ENCODE results near the genes DPAGT1 and ABCG4.

GRCh38 chr11:118953271-118953772 lies 2.8 kb upstream of the UPK2 start:
- RAMPAGE, long total RNA = no peak
- RRBS = no CpG with 5 or more reads among the region's 6 CpGs

DNA sequence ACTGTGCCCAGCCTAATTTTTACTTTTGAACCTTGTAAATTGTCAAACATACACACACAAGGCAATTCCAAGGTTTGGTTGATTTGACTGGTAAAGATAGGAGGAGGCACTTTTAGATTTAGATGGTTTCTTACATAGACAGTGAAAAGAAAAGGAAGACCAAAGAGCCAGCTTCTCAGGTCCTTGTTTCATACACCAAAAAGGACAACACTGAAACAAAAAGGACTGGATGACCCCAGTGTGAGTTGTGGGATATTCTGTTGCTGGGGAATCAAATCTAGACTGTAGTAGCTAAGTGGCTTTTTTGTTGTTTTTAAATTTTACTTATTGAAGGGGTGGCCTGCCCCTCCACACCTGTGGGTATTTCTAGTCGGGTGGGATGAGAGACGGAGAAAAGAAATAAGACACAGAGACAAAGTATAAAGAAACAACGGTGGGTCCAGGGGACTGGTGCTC lies 9.9 kb downstream of the CENATAC start:
- RAMPAGE, long total RNA = no peak
- RRBS = no CpG with 5 or more reads among the region's 3 CpGs

- RAMPAGE, long total RNA = no peak
- RRBS = no CpG with 5 or more reads among the region's 14 CpGs
Observed at GRCh38 chr11:119015944-119016840, 2.0 kb downstream of the RPS25 start.

DNA sequence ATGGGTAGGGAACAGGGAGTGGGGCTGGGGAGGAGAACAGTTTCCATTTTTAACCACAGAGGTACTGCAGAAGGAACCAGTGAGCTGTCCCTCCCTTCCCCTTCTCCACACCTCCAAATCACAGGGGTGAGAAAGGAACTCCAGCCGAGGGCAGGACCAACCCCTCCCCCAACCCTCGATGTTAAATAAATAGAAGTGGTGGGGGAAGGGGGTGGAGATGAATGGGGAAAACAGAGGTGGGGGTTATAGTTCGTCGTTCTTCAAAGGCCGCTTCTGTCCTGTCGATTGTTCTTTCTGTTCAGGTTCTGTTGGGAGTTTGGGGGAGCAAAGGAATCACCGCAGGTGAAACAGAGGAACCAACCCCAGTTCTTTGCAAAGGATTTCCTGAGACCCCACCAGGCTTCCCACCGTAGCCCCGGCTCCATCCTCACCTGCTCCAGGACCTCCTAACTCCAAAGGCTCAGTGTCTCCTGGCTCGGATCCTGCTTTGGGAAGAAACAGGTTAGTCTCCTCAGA lies 11.6 kb downstream of the HYOU1 start:
- RAMPAGE, long total RNA = no peak
- RRBS = no CpG with 5 or more reads among the region's 10 CpGs

DNA sequence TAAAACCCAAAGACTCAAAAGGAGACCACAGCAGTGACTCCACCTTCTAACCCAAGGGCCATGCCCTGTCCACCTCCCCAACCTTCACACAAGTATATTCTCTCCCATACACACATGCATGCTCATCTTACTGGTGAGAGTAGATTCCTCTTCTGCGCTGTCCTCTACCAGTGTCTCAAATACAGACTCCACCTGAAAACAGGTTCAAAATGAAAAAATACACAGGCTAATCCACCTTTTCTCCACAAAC lies 7.4 kb downstream of the HYOU1 start:
- RAMPAGE, long total RNA = no peak
- RRBS = no CpG with 5 or more reads among the region's 1 CpG

- RAMPAGE, long total RNA = no peak
- RRBS = no CpG with 5 or more reads among the region's 14 CpGs
Observed at GRCh38 chr11:119091776-119092868, 3.1 kb downstream of the H2AX start.

DNA sequence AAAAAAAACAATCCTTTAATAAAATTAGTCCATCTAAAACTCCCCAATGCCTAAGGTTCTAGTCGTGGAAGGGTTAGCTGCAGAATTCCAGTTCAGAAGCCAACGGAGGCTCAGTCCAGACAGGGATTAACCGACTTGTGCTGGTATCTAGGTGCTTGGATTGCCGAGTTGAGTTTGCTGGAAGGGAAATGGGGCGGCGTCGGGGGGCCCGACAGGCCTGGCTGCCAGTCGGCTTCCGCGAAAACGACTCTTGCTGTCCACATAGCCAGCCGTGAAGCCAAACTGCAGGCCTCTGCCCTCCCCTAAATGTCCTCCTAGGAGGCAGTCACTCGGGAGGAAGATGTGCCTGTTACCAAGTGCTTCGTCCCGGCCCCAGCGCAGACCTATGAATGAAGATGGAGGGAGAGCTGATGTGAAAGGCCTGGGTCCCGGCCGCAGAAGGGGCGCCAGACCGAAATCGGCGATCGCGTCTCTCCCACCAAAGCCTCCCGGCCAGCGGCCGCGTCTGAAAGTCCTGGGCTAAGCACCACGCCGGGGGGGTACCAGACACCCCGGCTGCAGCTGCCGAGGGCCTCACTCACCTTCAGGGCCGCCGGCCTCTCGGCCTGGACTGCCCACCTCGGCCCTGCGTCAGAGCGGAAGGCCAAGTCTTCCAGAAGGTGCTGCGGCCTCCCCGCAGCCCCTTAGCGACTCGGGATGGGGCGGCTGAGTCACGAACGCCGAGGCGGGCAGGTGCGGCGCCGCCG lies 1.2 kb downstream of the H2AX start:
- RAMPAGE, long total RNA = no peak
- RRBS = 2% methylated on average over 20 of the region's 52 CpGs

GRCh38 chr11:119100786-119101985 lies at the start of gene DPAGT1:
TSS of gene DPAGT1 (minus strand) at chr11:119101853.
- RAMPAGE, long total RNA = no peak
- RRBS = under 1% methylated on average over 17 of the region's 43 CpGs

DNA sequence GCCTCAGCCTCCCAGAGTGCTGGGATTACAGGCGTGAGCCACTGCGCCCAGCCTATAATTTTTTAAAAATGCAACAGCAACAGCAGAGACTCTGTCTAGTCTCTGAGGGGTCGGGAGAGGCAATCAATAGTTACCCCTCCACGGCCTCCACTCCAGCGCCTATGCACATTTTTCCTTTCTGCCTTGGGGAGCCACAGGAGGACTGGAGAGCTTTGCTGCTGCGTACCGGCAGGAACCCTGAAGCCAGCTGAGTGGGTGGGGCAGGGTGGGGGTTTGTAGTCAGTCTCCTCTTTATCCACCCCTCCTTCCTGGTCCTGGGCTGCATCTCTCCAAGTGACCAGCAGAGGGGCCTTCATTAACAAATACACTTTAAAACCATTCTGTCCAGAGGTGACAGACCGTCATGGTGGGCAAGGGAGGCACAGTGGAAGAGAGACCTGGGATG lies 4.1 kb upstream of the ABCG4 start:
- RAMPAGE, long total RNA = no peak
- RRBS = no CpG with 5 or more reads among the region's 8 CpGs

DNA sequence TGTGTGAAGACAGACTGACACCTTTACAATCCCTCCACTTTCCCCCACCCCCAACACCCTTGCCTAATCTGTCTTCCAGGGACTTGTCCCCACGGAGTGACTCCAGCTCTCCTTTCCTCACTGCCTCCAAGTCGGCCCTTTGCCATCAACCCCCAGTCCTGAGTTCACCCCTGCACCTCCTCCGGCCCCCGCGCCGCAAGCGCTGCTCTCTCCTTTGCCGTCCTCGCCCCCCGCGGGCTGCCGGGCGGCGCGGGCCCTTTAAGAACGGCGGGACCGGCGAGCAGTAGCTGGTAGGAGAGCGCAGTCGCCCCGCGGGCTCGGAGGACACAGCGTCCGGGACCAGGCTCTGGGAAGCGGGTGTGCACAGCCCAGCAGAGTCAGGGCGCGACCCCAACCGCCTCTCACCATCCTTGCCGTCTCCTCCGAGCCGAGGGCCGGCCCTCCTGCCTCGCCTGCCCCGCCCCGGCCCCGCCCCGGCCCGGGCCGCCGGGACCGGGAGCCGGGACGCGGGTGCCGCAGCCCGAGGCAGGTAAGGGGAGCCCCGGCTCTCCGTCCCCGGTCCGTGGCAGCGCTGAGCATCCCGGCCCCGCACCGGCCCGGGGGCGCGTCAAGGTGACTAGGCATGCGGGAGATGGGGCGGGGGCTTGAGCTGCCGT lies at the start of gene ABCG4:
Gene ABCG4 (plus strand): TSS at position 301 of the 656 bp plus-strand sequence.
- RAMPAGE, long total RNA = no peak
- RRBS = 2% methylated on average over 35 of the region's 62 CpGs

DNA sequence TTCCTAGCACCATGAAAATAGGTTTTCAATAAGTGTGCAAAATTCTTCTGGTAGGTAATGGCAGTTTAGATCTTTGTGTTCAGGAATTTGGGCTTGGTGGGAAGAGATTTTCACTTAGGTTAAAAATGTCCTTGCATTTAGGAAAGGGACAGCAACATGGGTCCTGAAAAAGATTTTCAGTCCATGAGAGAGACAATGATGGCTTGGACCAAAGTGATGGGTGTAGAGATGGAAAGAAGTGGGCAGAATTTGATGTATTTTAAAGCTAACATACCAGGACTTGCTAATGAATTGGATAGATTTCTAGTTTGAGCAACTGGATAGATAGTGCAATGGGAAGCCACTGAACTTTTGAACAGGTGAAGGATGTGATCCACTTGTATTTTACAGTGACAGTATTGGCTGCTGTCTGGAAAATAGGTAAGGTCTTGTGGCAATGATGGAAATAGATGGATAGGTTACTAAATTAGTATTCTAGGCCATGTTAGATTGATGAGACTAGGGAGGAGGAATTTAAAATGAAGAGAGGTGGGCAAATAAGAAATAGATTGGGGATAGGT lies 35.6 kb downstream of the CBL start:
- RAMPAGE, long total RNA = no peak

GRCh38 chr11:119360803-119361949 lies 14.7 kb upstream of the MFRP start:
- RAMPAGE, long total RNA = no peak
- RRBS = no CpG with 5 or more reads among the region's 10 CpGs

DNA sequence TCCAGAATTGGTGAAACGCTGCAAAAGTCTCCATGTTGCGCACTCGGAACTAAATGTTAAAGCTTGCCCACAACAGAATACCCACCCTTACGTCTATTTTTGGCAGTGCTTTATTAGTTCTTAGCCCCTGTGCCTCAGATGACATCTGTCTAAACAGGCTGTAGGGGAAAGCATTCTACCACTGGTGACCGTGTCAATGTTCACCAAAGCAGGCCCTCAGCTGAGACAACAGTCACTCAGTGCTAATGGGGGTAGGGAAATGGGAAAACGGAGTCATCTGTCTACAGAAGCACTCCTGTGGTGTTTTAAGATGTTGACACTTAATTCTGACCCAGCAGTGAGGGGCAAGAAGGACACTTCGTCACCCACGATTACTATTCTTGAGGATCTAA lies 15.4 kb upstream of the MFRP start:
- RAMPAGE, long total RNA = no peak
- RRBS = no CpG with 5 or more reads among the region's 8 CpGs

GRCh38 chr11:119370502-119371195 lies 10.8 kb downstream of the USP2 start:
- RAMPAGE, long total RNA = no peak
- RRBS = 0% methylated on average over 2 of the region's 10 CpGs

DNA sequence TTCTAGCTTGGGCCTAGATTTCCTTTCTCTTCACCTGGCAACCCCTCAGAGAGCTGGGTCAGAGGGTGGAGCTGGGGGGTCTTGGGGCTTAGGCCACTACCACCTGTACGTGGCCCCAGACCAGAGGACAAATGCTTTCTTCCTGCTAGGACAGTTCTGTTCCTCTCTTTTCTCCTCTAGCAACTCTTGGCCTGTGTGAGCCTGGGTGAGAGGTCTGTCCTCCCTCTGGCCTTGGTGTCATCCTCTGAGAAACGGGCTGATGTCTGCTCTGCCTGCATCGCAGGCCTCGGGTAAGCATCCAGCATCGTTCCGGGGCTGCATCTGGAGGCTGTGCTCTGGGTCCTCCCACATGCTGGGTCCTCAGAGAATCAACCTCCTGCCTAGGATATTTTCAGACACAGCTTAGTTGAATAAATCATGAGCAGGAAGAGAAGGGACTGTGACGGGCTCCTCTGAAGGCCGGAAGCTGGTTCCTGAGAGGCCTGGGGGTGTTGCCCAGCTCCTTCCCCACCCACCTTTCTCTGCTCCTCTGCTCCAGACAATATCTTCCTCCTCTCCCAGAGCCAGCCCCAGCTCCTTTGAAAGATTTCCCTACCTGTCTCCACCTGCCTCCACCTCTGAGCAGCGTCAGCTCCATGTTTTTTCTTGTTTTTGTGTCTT lies 24.5 kb upstream of the THY1 start:
- RAMPAGE, long total RNA = no peak
- RRBS = no CpG with 5 or more reads among the region's 9 CpGs

DNA sequence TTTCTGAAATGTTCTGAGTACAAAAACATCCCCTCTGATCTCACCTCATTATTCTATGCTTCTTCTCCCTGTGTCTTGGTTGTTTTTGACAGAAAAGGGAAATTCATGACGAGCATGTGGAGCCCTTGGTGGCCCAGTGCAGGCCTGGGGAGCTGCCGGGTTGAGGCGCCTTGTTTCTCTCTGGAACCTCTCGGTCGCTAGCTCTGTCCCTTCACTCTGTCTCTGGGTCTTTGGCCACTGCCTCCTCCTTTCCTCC lies 63.0 kb upstream of the THY1 start:
- RAMPAGE, long total RNA = no peak
- RRBS = no CpG with 5 or more reads among the region's 5 CpGs

DNA sequence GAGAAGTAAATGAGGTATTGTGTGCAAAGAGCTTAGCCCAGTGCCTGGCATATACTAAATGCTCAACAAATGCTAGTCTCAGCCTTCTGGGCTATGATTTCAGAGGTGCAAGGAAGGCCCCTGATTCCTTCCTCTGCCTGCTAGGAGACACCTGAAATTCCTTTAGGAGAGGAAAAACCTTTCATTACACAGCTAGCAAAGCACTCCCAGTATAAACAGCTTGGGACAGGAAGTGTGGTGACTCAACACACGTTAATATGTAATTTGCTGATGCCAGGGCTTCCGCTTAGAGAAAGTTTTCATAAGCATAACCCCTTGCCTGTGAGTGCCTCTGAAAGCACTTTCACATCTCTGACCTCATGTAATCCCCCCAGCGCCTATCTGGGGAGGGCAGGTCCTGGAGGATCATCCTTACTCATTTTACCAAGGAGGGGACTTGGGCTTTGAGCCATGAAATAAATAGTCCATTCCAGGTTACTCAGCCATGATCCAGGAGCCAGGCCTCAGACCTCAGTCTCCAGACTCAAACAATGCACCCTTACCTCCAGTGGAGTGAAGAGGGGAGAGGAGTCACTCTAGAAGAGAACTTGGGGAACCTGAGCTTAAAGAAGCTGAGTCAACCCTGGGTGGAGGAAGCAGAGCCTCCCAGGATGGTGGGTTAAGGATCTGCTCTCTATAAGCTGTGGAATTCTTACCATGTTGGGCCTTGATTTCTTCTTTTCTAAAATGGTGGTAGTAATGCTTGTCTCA lies 113.4 kb downstream of the NECTIN1 start:
- RAMPAGE, long total RNA = no peak
- RRBS = no CpG with 5 or more reads among the region's 3 CpGs

- RAMPAGE, long total RNA = no peak
- RRBS = no CpG with 5 or more reads among the region's 15 CpGs
Observed at GRCh38 chr11:119673712-119674376, 55.2 kb downstream of the NECTIN1 start.

DNA sequence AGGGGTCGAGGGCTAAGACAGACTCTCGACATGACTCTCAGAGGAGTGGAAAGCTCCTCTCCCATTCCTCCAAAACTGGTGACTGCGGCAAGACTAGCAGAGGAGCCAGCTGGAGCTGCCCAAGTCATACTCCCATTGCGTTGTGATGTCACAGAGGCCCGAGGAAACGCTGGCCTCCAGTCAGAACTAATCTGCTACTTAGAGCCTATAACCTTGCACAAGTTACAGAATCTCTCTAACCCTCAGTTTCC lies 143.4 kb downstream of the TRIM29 start:
- RAMPAGE, long total RNA = no peak
- RRBS = no CpG with 5 or more reads among the region's 6 CpGs

DNA sequence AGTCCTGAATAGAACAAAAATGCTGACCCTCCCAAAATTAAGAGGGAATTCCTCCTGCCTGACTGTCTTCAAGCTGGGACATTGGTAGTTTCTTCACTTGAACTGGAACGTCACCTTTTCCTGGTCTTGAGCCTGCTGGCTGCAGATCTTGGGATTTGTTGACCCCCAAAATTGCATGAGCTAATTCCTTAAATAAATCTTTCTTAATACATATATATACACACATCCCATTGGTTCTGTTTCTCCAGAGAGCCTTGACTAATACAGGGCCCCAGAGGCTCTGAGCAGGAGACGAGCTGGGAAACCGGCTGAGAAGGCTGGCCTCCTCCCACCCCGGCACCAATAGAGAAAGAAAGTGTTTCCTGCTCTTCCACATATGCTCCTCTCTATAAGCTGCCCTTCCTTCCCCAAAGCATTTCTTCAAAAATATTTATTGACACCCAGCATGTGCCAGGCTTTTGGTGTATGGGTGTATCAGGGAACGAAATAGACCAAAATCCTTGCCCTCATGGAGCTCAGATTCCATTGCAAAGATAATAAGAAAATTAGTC lies 46.1 kb downstream of the TRIM29 start:
- RAMPAGE, long total RNA = no peak
- RRBS = no CpG with 5 or more reads among the region's 5 CpGs